Metastatic Breast Carcinoma in the Brain (tissue), 10 donors: ENCODE measurements around a stretch of chr16.

DNA sequence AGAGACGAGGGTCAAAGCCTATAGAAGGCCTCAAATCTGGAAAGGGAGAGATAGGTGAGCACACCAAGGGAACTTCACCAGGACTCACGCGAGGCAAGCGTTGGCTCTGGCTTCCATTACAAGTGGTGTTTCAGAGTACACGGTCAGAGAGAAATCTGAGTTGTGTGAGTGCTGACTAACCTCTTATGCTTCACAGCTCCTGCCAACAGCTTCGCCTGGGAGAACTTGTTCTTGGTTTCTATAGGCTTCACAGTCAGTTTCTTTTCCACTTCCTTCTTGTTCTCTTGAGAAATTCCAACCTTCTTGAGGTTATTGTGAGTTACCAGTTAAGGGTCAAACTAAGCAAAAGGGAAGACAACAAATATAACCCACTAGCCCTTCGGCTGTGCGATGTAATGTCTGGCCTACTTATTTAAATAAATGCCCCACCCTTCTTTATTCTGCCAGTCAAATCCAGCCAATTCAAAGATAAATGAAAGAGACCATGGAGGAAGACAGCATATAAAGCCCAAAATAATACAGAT, 18.9 kb downstream of the PSME3IP1 start:
- PRO-cap, 10 experiments = peak in 2 of 10 experiments; most common plus-strand start position 146 of the sequence (in 1); most common minus-strand start position 157 of the sequence (in 2)

- PRO-cap, 10 experiments = no peak in any of the 10 experiments
These were observed 128 bp upstream of the PSME3IP1 start for GRCh38 chr16:57186120-57186214.

DNA sequence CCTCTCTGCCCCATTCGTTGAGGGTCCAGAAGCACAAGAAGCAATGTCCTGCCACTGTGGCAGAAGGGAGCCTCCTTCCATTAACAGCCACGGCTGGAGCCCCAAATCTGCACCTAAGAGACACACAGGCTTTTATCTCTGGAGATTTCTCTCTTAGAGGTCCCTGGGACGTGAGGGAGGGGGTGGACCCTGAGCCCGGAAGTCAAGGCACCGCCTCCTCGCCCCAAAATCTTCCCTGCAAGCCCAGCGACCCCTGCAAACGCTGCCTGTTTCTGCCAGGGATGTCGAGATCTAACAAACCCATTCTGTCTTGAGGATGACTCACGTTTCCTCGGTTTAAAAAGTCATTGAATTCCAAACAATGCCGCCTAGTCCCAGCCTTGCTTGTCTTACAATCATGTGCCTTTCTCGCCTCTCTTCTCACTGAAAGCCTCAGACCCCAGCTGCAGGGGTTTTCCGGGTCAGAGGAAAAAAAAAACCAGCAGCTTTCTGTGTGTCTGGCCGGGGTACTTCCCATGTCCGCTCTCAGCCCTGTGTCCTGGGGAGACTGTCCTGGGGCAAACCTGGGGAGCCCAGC, 15.3 kb downstream of the ARL2BP start:
- PRO-cap, 10 experiments = no peak in any of the 10 experiments

- PRO-cap, 10 experiments = peak in 10 of 10 experiments; most common plus-strand start chr16:57299946 (in 7); most common minus-strand start chr16:57299884 (in 5)
These were observed 15.2 kb upstream of the PLLP start for GRCh38 chr16:57299452-57300309.

GRCh38 chr16:57379224-57380009, 7.1 kb downstream of the CX3CL1 start:
- PRO-cap, 10 experiments = peak in 1 of 10 experiments; most common plus-strand start chr16:57379810 (in 1); most common minus-strand start chr16:57379631 (in 1)

DNA sequence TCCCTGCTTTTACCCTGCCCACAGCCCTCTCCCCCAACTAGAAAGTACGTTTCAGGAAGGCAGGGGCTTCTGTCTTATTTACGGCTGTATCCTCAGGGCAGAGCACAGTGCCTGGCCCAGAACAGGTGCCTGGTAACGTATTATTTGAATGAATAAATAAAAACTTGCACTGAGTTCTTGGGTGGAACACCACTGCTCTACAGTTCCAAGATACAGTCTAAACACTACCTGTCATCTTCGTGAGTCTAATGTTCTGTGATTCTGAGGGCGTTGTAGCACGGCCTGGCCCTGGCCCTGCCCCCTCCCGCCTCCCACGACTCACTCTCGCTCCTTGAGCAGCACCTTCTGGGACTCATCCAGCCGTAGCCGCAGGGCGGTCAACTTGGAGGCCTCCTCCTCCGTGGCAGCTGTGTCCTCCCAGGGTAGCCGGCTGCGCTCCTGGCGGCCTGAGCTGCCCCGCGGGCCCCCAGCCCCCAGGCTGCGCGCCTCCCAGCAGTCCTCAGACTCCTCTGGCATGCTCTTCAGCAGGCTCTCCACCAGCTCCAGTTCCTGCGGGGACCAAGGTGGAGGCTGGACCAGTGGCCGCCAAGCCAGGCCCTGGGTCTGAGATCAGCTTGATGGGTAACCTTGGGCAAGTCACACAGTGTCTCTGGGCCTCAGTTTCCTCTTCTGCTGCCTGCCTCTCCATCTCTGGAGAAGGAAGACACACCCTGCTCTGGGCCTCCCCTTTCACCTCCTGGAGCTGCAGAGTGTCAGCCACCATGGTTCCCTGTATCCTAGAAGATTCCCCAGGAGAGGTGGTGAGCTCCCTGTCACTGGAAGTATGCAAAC, 10.6 kb downstream of the CCDC102A start:
- PRO-cap, 10 experiments = peak in 1 of 10 experiments; most common plus-strand start position 545 of the sequence (in 1); most common minus-strand start position 219 of the sequence (in 1)

- PRO-cap, 10 experiments = peak in 2 of 10 experiments; most common plus-strand start chr16:57530233 (in 2); most common minus-strand start chr16:57530190 (in 1)
These were observed 6.3 kb downstream of the CCDC102A start for GRCh38 chr16:57529951-57530599.

GRCh38 chr16:57632365-57632964, 4.0 kb downstream of the ADGRG1 start:
- PRO-cap, 10 experiments = no peak in any of the 10 experiments

GRCh38 chr16:57636981-57637359, 8.5 kb downstream of the ADGRG1 start:
- PRO-cap, 10 experiments = peak in 1 of 10 experiments; most common minus-strand start chr16:57637207 (in 1)

GRCh38 chr16:57638993-57639627, 10.7 kb downstream of the ADGRG1 start:
- PRO-cap, 10 experiments = no peak in any of the 10 experiments

- PRO-cap, 10 experiments = peak in 2 of 10 experiments; most common plus-strand start chr16:57801548 (in 1)
These were observed 1.2 kb downstream of the KIFC3 start for GRCh38 chr16:57800927-57801713.

DNA sequence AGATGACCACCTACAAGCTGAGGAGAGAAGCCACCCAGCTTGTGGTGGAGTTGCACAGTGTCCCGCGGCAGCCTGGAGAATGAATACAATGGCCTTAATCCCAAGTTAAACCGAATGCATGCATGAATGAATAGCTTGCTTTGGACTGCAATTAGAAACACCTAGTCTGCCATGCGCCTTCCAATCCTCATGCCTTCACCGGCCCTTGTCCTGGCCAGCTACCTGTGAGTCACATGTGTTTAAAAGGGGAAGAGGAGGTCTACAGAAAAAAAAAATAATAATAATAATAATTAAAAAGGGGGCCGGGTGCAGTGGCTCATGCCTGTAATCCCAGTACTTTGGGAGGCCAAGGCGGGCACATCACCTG, 71.9 kb downstream of the CNGB1 start:
- PRO-cap, 10 experiments = peak in 1 of 10 experiments; most common minus-strand start position 81 of the sequence (in 1)

GRCh38 chr16:57916101-57916565, 54.8 kb downstream of the CNGB1 start:
- PRO-cap, 10 experiments = no peak in any of the 10 experiments

GRCh38 chr16:57999876-58000531, 468 bp downstream of the ZNF319 start:
- PRO-cap, 10 experiments = no peak in any of the 10 experiments

GRCh38 chr16:58114627-58115375, 14.4 kb downstream of the CFAP20 start:
- PRO-cap, 10 experiments = no peak in any of the 10 experiments

GRCh38 chr16:58318611-58318762, 23.7 kb upstream of the PRSS54 start:
- PRO-cap, 10 experiments = no peak in any of the 10 experiments

GRCh38 chr16:58418386-58418978, 26.2 kb downstream of the GINS3 start:
- PRO-cap, 10 experiments = no peak in any of the 10 experiments

- PRO-cap, 10 experiments = no peak in any of the 10 experiments
These were observed 7.2 kb downstream of the NDRG4 start for GRCh38 chr16:58507135-58507544.

DNA sequence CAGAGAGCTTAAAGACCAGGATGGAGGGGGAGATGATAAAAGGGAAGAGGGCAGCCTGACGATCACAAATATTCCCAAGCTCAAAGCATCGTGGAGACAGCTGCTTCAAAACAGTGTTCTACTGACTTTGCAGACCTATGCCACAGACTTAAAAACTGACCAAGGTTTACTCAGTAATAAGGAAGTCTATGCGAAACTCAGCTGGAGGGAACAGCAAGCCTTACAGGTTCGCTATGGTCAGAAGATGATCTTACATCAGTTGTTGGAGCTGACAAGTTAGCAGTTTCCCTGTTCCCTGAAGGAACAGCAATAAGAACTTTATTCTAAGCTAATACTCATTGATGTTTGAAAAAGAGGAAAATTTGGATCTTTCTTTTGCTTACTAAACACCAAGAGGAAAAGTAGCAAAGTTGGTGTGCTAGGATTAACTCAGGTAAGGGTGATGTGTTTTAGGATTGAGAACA, 3.5 kb downstream of the SETD6 start:
- PRO-cap, 10 experiments = no peak in any of the 10 experiments

DNA sequence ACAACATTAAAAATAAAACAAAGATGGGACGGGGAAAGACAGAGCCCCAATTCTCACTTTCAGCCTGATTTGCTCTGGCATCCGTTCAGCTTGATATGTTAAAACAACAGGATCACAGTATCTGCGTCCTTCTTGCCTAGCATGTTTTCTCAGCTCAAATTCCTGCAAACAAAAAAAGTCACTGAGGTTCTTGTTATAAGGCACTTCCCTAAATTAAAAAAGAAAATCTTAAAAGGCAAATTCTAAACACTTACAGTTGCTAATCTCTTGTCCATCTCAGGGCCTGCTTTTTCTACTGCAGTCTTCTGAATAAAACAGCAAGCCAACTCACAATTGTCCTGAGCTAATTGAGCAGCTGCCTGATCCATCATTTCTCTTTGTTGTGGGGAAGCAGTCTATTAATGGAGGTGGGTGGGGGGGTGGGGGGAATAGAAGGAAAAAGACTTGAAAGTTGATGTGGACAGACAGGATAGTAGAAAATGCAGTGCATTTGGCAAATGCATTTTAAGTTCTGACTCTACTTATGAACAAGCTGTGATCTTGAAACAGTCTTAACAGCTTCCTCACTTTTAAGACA, 26.9 kb downstream of the SETD6 start:
- PRO-cap, 10 experiments = no peak in any of the 10 experiments